ENCODE data around the gene LY6G6C.

GRCh38 chr6:31267566-31268082, 4.3 kb downstream of the HLA-C start:
- PRO-cap: no peak
- RAMPAGE, long total RNA: no peak

- PRO-cap: no peak
- RAMPAGE, long total RNA: no peak
Observed at GRCh38 chr6:31268569-31269408, 3.1 kb downstream of the HLA-C start.

DNA sequence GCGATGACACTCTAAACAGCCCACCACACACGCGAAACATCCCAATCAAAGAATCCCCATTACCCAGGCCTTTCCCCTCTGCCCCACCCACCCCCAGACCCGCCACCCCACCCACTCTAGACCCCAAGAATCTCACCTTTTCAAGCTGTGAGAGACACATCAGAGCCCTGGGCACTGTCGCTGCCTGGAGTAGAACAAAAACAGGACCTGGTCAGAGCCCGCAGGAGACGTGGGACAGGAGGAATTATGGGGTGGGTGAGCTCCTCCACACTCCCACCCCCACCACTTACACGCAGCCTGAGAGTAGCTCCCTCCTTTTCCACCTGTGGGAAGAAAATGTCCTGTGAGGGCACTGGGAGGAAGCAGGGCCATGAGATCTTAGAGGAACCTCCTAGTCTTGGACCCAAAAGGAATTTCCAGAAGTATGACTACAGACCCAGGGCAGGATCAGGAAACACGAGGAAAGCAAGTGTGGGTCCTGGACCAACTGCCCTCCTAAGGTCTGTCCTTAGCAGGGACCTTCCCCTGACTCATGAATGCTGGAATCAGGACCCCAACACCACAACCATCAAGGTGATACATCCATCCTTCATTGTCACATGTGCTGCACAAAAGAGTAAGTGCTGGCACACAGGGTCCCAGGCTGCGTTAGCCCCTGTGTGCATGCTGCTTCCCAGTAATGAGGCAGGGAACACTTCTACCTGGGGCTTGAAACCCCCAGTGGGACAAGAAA, 2.5 kb downstream of the HLA-B start:
- PRO-cap: no peak
- RAMPAGE, long total RNA: no peak

- PRO-cap: no peak
- RAMPAGE, long total RNA: no peak
Observed at GRCh38 chr6:31534648-31534924, 5.8 kb downstream of the MCCD1 start.

- PRO-cap: no peak
- RAMPAGE, long total RNA: no peak
Observed at GRCh38 chr6:31545752-31546489, 487 bp downstream of the ATP6V1G2 start.

DNA sequence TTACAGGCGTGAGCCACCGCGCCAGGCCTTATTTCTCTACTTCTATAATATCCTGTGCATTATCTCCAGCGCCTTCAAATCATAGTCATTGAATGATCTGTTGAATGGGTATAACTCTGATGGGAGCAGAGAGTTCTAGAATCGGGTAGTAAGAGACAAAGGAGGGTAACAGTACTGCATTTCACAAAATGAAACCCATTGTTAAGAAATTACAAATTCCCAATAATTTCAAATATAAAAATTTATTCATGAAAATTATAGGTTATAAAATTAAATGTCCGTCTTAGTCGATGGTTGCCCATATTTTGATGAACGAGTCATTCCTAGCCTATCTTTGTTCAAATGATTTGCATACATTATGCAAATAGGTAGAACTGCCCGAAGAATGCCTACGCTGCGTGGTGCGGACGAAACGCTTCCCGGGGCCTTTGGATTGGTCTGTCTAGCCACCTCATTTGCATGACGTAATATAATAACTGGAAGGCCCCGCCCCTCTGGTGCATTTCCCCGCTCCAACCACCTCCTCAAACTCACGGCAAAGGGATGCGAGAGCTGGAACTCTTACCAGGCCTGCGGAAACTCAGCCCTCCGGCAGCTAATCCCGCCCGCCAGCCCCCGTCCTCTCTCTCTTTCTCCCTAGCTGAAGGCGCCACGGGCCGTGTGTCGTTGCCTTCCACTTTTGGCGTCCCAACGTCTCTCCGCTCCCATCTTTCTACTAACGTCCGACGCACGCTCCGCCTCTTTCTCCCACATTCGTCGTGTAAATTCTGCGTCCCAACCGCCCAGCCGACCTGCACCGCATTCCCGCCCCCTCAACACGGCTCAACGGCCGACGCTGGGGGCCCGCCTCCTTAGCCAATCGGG, 659 bp upstream of the PRRC2A start:
- PRO-cap: unidirectional peak, minus-strand start at position 155 of the sequence; bidirectional peak, plus-strand start at position 503 of the sequence, minus-strand start at position 344 of the sequence; bidirectional peak, plus-strand start outside the sequence, minus-strand start at position 762 of the sequence
- RAMPAGE, long total RNA: no peak

DNA sequence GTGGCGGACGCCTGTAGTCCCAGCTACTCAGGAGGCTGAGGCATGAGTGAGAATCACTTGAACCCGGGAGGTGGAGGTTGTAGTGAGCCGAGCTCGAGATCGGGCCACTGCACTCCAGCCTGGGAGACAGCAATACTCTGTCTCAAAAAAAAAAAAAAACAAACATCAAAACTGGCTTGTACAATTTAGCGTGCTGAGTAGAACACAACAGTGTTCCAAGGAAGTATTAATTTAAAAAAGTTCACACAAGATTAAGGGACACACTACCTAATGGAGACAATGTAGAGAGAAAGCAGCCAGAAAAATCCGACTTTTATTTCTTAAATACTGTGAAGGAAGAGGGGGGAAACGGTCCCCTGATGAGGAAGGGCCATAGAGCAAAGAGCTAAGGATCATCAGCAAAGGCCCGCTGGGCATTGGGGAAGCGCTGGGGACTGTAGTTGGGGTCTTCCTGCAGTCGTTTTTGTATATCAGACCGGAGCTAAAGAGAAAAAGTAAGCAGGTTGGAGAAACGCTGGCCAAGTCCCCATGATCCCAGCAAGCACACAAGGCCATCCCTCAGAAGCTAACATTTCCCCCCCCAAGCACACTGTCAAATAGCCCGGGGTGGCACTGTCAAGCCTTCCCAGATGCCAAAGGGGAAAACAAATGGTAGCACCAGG, 13.6 kb downstream of the BAG6 start:
- PRO-cap: no peak
- RAMPAGE, long total RNA: no peak

DNA sequence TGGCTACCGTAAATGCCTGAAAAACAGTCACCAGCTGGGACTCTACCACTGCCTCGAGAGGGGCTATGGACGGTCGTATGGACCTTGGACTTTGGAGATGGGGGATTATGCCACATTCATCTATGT, 165 bp upstream of the BAG6 start:
- PRO-cap: no peak
- RAMPAGE, long total RNA: no peak

- PRO-cap: no peak
- RAMPAGE, long total RNA: no peak
Observed at GRCh38 chr6:31657820-31658481, 2.3 kb downstream of the APOM start.

DNA sequence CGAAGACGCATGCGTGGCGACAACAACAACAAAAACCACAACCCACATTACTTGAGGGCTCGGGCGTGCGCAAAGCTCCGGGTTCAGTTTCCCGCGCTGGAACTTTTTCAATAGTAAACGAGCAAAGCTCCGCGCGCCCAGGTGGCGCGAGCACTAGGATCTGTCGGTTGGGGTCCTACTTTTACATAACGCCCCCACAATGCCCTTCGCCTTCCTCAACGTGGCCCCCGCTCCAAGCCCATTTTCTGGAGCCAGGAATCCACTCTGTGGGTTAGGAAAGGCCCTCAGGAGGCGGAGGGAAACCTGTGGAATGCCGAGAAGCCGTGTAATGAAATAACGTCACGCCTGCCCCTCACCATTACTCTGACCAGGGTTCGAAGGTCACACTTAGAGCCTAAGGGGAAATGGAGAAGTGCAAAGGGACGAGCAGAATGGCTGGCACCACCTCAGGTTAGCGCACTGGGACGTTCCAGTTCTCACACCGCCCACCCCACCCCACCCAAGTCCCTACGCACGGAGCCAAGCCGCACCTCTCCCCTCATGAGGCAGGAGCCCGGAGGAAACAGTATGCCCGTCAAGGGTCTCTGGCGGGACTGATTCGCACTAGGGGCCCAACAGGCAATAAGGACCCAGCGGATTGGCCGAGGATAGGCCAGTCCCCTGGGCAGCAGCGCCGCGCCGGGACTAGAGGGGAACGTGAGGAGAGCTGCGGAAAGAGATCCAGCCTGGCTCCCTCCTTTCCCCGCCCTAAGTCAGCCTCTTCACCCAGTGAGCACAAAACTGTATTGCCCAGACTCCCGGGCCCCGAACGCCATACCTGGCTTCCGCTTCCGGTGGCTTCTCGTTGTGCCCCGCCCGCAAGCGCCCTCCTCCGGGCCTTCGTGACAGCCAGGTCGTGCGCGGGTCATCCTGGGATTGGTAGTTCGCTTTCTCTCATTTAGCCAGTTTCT, 522 bp upstream of the GPANK1 start:
- PRO-cap: bidirectional peak, plus-strand start at position 54 of the sequence, minus-strand start outside the sequence; bidirectional peak, plus-strand start at position 417 of the sequence, minus-strand start at position 433 of the sequence; bidirectional peak, plus-strand start at position 541 of the sequence, minus-strand start at position 497 of the sequence; bidirectional peak, plus-strand start at position 687 of the sequence, minus-strand start at position 595 of the sequence; bidirectional peak, plus-strand start outside the sequence, minus-strand start at position 815 of the sequence
- RAMPAGE, long total RNA: start-site peak on the minus strand centred at position 803 of the sequence, 109 bp wide, 83 reads

DNA sequence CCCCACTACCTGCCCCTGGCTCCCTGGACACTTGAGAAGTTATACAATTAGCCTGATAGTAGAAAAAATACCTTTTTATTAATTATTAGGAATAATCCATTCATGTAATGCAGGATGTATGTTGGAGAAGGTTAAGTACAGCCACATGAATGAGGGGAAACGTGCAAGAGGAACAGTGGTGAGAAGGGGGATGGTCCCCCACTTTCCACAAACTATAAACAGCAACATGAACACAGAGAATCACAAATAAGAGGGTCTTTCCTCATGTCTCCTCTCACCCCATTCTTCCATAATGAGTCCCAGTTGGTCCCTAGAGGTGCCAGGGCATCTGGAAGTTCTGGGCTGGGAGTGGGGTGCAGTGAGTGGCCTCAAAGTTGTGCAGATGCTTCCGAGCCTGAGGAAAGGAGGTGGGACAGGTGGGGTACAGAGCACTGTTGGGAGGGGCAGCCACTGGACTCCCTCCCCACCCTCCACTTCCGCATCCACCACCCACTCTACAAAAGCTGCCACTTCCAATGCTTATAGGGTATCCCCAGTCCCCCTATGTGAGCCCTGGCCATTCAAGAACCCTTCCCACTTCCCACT, 6.1 kb upstream of the LY6G5C start:
- PRO-cap: no peak
- RAMPAGE, long total RNA: no peak

DNA sequence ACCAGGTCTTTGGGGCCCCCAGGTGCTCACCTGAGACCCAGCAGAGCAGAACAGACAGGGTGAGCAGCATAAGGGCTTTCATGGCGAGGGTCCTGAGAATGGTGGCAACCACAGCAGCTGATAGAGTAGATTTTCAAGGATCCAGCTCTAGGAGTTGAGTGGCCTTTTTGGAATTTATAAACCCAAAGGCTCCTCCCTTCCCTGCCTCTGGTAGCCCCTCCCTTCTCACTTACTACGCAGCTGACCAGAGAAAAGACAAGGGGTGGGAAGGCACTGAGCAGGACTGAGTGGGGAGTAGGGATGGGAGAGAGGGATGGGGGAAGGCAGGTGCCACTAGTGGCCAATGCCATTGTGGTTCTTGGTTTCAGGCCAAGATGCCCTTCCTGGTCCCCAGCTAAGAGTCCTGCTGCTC, at the start of gene LY6G6C:
TSS of gene LY6G6C (minus strand) at position 149 of the 412 bp plus-strand sequence.
- PRO-cap: no peak
- RAMPAGE, long total RNA: no peak

DNA sequence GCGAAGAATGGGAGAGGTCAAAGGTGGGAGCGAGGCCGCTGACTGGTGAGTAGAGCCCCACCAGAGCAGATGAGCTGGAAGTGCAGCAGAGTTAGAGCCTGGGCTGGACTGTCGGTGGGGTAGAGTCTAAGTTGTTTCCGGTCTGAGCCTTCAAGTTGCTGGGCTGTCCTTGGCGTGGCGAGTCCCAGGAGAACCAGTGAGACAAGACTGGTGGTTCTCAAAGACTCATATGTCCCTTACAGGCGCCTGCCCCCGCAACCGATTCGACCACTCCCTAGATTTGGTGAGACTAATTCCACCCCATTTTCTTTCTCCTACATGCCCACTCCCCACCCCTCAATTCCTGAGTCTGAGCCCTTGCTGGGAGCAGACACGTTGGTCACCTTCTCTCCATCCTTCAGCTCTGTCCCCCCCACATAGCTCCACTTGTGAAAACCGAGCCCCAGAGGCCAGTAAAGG, 1.2 kb downstream of the MPIG6B start:
- PRO-cap: no peak
- RAMPAGE, long total RNA: no peak

GRCh38 chr6:31776007-31776490, 1.1 kb downstream of the VWA7 start:
- PRO-cap: no peak
- RAMPAGE, long total RNA: no peak

- PRO-cap: no peak
- RAMPAGE, long total RNA: no peak
Observed at GRCh38 chr6:31823697-31824193, 3.8 kb upstream of the HSPA1B start.

GRCh38 chr6:31836760-31837778, 9.5 kb downstream of the HSPA1B start:
- PRO-cap: no peak
- RAMPAGE, long total RNA: no peak

GRCh38 chr6:31861882-31862300, 730 bp downstream of the NEU1 start:
- PRO-cap: no peak
- RAMPAGE, long total RNA: no peak

- PRO-cap: no peak
- RAMPAGE, long total RNA: no peak
Observed at GRCh38 chr6:31888919-31889893, 8.3 kb downstream of the EHMT2 start.

DNA sequence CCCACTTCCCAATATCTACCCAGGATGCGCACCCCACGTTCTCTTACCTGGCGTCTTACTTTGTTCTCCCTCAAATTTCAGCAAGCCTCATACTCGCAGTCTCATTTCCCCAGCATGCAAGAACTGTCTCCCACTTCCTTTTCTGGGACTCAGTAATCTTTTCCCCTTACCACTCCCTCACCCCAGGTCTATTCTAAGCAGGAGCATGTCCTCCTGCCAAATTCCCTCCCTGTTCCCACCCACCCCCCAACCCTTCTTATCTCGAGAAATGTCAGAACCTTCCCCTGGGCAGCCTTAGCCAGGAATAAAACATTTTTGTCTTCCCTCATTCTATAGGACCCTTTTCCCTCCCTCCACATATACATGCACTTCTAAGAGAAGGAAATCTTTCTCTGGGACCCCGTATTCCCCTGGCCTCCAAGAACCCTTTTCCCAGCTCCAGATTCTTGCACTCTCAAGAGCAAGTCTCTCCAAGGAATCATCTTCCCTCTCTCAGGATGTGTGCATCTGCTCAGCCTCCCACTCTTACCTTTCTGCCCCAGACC, 1.9 kb upstream of the EHMT2 start:
- PRO-cap: no peak
- RAMPAGE, long total RNA: start-site peak on the minus strand centred at position 169 of the sequence, 74 bp wide, 8 reads

DNA sequence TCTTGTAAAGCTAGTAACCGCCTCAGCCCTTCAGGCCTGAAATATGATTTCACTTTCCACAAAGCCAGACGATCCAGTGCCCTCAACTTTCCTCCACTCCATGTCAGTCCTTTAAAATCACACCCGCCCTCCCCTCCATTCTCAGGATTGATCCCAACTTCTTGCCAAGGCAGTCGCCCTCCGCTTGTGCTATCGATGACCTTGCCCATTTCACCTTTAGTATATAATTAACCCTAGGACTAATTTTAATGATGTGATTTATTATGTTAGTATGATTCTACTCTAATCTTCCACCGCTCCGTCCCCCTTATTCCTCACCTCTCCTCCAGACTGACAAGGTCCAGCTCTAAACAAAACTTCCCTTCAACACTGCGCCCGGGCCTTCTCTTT, 739 bp upstream of the ZBTB12 start:
- PRO-cap: bidirectional peak, plus-strand start at position 52 of the sequence, minus-strand start outside the sequence
- RAMPAGE, long total RNA: no peak